H1 (cell line): Measurements from ENCODE around the genes MATN1 and LAPTM5.

- RRBS, result no CpG with 5 or more reads among the region's 7 CpGs
CAGE:
- cytosol, long polyA plus RNA, result no peak
- long polyA plus RNA, result no peak
- nucleus, long polyA plus RNA, result no peak
Measured at GRCh38 chr1:29202755-29203154, 21.1 kb upstream of the SRSF4 start.

DNA sequence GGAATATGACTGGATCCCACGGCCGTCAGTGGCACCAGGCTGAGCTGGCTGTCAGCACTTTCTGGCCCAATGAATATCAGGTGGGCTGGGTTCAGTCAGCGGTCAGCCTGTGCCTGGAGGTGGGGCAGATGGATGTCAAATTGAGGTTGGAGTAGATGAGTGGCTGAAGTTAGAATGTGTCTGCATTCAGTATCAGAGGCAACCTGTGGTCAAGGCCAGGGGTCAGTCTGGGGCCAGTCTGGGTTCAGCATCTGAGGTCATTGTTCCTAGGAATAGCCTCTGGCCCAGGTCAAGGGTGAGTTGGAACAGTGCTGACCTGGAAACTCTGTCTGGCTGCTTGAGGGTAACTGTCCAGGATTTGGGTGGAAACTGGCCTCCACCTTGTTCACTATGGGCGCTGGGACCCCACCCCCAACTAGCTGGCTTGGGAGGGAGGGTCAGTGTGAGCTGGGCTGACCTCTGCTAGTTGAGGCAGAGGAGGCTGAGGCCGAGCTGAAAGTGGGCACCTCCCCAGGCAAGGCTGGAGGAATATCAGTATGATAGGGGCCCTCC lies 22.5 kb downstream of the PTPRU start:
- RRBS, result no CpG with 5 or more reads among the region's 5 CpGs
CAGE:
- cytosol, long polyA plus RNA, result no peak
- long polyA plus RNA, result no peak
- nucleus, long polyA plus RNA, result no peak

DNA sequence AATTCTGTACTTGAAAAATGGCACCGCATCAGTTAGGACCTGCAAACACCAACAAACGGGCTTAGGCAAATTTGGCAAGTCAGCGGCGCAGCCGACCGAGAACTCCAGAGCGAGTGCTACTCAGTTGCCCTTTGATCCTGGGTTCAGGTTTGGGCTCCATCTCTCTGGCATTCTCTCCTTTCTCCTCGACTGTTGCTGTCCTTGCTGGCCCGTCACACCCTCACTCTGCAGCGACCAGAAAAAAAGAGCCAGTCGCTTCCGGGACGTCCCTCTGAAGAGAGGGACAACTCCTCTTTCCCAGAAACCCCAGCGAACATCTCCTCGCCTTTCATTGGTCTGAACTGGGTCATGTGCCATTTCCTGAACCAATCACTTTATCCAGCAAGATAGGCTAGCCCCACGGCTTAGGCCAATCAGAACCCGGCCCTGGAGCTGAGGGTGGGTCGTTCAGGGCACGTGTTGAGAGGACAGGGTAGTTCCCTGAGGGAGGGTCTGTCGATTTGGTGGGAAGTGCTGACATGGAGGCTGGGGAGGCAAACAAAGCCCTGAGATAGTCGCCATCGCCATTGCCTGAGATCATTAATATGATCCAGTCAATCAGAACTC lies 113.6 kb downstream of the PTPRU start:
- RRBS, result no CpG with 5 or more reads among the region's 22 CpGs
CAGE:
- cytosol, long polyA plus RNA, result no peak
- long polyA plus RNA, result no peak
- nucleus, long polyA plus RNA, result no peak

GRCh38 chr1:29550042-29550638 lies 313.8 kb downstream of the PTPRU start:
- RRBS, result no CpG with 5 or more reads among the region's 14 CpGs
CAGE:
- cytosol, long polyA plus RNA, result no peak
- long polyA plus RNA, result no peak
- nucleus, long polyA plus RNA, result no peak

GRCh38 chr1:30009854-30010349 lies 713.5 kb downstream of the MATN1 start:
- RRBS, result no CpG with 5 or more reads among the region's 6 CpGs
CAGE:
- cytosol, long polyA plus RNA, result no peak
- long polyA plus RNA, result no peak
- nucleus, long polyA plus RNA, result no peak

- RRBS, result no CpG with 5 or more reads among the region's 3 CpGs
CAGE:
- cytosol, long polyA plus RNA, result no peak
- long polyA plus RNA, result no peak
- nucleus, long polyA plus RNA, result no peak
Measured at GRCh38 chr1:30013140-30013391, 710.3 kb downstream of the MATN1 start.

GRCh38 chr1:30663510-30664026 lies 59.8 kb downstream of the MATN1 start:
- RRBS, result 69% methylated on average over 4 of the region's 12 CpGs
CAGE:
- cytosol, long polyA plus RNA, result no peak
- long polyA plus RNA, result no peak
- nucleus, long polyA plus RNA, result no peak

DNA sequence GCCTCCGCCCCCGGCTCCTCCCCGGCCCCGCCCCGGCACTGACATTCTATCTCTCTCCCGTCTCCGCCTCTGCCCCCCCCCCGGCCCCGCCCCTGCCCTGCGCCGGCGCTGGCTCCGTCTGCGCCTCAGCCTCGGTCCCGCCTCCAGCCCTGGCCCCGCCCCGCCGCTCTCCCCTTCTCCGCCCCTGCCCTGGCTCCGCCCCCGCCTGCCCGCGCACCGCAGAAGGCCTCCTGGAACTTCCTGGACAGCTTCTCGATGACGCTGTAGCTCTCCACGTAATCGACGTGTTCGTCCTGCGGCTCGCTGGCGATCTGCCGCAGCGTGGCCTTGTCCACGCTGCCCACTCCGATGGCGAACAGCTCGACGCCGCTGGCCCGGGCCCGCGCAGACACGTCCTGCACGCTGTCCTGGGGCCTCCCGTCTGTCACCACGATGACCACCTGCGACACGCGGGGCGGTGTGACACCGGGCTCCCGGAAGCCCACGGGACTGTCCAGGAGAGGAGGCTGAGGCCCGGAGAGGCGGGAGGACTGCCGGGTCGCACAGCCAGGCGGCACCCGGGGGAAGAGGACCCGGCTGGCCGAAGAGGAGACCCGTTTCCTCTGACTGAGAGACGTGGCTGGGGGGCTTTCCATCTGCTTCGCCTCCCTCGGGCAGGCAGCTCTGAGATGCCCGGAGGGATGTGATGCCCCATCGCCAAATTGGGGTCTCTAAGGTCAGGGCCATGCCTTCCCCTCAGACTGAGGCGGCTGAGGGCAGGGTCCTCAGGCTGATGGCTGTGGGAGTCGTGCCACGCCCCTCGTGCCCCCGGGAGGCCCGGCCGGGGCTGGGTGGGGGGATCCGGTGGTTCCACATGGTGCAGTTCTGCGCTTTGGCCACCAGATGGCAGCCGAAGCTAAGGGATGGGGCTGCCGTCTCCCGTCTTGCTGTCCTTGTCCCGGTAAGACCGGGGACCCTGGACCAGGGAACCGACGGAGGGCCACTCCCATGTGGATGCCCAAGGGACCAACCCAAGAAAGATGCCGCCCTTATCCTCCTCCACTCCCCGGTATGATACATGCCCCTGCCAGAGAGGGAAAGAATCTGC lies 4.5 kb downstream of the MATN1 start:
- RRBS, result 3% methylated on average over 26 of the region's 88 CpGs
CAGE:
- cytosol, long polyA plus RNA, result no peak
- long polyA plus RNA, result no peak
- nucleus, long polyA plus RNA, result no peak

DNA sequence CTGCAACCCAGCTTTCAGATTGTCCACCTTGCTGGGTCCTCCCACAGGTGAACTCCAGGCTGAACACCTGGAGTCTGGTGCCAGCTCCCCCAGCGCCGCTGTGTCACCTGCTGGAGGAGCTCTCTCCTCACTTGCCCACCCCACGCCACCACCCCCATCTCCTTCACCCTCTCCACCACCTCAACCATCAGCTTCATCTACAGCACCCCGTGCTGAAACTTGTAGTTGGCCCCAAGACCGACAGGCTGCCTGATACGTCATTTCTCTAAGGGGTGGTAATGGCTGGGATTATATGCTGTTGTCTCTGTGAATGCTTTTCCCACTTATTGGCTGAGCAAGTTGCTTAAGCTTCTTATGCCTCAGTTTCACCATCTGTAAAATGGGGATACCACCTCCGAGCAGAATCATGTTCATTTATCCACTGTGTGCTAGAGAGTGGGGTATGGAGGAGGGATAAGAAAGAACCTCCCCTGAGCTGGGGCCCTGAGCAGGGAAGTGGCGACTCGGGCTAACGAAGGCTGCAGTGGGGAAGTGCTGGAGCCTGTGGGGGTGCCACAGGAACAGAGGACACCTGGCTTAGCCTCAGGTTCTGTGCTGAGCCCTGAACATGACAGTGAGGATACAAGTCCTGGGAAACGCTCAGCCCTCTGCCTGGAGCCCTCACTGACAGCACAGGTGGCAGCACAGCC lies 3.1 kb downstream of the MATN1 start:
- RRBS, result no CpG with 5 or more reads among the region's 11 CpGs
CAGE:
- cytosol, long polyA plus RNA, result no peak
- long polyA plus RNA, result no peak
- nucleus, long polyA plus RNA, result no peak

DNA sequence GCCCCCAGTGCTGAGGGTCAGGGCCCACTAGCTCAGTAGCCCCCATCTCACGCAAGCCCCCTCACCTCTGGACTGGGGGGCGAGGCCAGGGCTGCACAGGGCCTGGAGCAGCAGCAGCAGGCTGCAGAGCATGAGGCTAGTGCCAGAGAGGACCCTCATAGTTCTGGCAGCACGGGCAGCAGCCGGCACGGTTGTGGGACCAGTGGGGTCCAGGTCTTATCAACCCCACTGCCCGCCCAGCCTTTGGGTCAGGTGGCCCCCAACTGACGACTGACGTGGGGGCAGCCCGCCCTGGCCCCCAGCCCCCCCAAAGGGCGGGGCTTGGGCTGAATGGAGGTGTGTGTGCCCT lies at the start of gene MATN1:
Gene MATN1 (minus strand): TSS at position 193 of the 349 bp plus-strand sequence.
- RRBS, result no CpG with 5 or more reads among the region's 10 CpGs
CAGE:
- cytosol, long polyA plus RNA, result no peak
- long polyA plus RNA, result no peak
- nucleus, long polyA plus RNA, result no peak

- RRBS, result no CpG with 5 or more reads among the region's 8 CpGs
CAGE:
- cytosol, long polyA plus RNA, result no peak
- long polyA plus RNA, result no peak
- nucleus, long polyA plus RNA, result no peak
Measured at GRCh38 chr1:30735018-30735701, 11.8 kb upstream of the MATN1 start.

GRCh38 chr1:30747763-30749073 lies 9.4 kb downstream of the LAPTM5 start:
- RRBS, result no CpG with 5 or more reads among the region's 23 CpGs
CAGE:
- cytosol, long polyA plus RNA, result no peak
- long polyA plus RNA, result no peak
- nucleus, long polyA plus RNA, result no peak

DNA sequence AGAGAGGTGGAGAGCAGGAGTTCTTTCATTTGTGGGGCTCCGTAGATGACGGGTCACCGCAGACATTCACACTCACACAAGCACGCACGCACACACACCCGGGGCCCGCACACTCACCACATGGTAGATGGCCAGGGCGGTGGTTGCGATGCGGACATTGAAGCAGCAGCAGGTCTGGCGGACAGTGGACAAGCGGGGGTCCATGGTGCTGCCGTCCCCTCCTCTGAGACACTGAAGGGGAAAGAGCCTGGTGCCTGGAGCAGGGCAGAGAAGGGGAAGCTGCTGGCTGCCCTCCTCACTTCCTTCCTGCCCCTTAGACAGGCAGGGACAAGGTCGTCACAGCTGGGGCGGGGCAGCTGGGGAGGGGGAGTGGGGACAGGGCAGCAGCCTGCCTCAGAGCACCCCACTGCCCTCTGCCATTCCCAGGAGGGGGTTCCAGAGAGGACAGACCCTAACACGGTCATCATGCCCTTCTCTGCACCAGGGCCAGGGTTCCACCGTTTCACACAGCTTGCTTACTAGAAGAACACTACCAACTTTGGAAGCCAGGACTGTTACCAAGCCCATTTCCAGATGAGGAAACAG lies at the start of gene LAPTM5:
Gene LAPTM5 (minus strand): TSS at position 233 of the 585 bp plus-strand sequence.
- RRBS, result no CpG with 5 or more reads among the region's 17 CpGs
CAGE:
- cytosol, long polyA plus RNA, result no peak
- long polyA plus RNA, result no peak
- nucleus, long polyA plus RNA, result no peak

GRCh38 chr1:30763464-30763950 lies 5.9 kb upstream of the LAPTM5 start:
- RRBS, result no CpG with 5 or more reads among the region's 6 CpGs
CAGE:
- cytosol, long polyA plus RNA, result no peak
- long polyA plus RNA, result no peak
- nucleus, long polyA plus RNA, result no peak

DNA sequence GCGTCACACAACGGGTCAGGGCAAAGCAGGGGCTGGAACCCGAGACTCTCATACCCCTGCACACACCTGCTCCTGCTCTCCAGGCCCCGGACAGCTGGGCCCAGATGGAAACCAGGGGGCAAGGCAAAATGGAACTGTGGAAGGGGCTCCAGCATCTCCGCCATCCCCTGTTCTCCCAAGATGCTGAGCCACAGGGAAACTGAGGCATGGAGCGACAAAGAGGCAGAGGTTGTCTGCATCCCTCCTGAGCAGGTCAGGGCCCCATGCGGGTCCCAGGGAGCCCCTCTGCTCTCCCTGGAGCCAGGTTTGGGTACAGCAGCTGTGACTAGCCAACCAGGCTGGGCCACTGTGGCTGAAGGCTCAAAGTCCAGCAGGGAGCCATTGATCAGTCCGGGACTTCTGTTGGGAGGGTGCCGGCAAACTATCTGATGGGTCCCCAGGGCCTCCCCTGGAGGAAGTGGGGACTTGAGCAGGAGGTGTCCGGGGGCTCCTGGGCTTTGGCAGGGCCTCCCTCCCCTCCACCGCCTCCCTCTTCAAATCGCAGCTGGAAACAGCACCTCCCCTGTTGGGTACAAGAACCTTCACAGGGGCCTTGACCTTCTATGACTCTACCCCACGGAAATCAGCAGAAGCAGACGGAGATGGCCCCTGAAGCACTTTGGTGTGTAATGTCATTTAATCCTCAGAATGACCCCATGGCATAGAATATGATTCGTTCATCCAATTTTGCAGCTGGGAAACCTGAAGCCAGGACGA lies 25.4 kb upstream of the LAPTM5 start:
- RRBS, result 73% methylated on average over 2 of the region's 16 CpGs
CAGE:
- cytosol, long polyA plus RNA, result no peak
- long polyA plus RNA, result no peak
- nucleus, long polyA plus RNA, result no peak

DNA sequence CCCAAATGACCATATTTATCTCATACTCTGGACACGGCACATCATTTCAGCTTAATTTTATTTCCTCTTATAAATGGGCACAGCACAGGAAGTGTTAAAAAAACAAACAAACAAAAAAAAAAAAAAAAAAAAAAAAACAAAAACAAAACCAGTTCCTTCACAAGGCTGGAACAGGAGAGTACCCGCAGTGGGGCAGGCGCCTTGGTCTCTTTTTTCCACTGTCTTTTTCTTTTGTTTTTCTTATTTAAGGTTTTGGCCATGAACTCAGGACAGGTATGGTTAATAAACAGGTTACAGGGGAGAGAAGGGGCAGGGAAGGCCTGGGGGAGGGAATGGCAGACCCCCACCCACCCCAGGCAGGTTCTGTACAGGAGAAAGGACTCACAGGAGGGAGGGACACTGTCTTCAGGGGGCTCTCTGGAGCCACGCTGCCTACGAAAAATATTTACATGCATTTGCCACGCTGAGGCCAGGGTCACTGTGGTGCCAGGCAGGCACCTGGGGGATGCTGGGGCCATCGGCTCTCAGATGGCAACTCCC lies 39.1 kb downstream of the SDC3 start:
- RRBS, result no CpG with 5 or more reads among the region's 7 CpGs
CAGE:
- cytosol, long polyA plus RNA, result no peak
- long polyA plus RNA, result no peak
- nucleus, long polyA plus RNA, result no peak

DNA sequence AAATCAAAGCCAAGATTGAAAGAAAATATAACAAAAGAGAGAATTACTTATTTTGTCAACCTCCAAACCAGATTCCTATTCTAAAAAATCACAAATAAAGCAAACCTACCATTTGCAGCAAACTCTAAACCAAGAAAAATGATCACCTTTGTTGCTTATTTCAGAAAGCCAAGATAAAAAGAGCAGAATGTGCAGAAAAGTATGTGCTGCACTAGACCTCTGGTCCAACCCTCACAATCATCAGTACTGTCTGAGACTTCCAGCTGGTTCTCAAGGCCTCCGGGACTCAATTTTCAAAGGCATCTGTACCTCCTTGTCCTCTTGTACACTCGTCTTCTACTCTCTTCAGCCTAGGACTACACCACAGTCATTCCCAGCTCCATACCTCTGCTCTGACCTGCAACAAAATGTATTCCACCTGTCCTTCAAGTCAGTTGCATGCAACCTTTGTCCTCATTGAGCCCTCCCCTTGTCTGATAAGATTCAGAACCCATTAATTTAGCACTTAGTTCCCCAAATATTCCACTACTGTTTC lies 77.1 kb downstream of the PUM1 start:
- RRBS, result no CpG with 5 or more reads among the region's 2 CpGs
CAGE:
- cytosol, long polyA plus RNA, result no peak
- long polyA plus RNA, result no peak
- nucleus, long polyA plus RNA, result no peak

- RRBS, result no CpG with 5 or more reads among the region's 14 CpGs
CAGE:
- cytosol, long polyA plus RNA, result no peak
- long polyA plus RNA, result no peak
- nucleus, long polyA plus RNA, result no peak
Measured at GRCh38 chr1:31059085-31059972, 6.2 kb downstream of the PUM1 start.

GRCh38 chr1:31063529-31064003 lies 2.0 kb downstream of the PUM1 start:
- RRBS, result no CpG with 5 or more reads among the region's 6 CpGs
CAGE:
- cytosol, long polyA plus RNA, result no peak
- long polyA plus RNA, result no peak
- nucleus, long polyA plus RNA, result no peak

- RRBS, result 37% methylated on average over 5 of the region's 28 CpGs
CAGE:
- cytosol, long polyA plus RNA, result no peak
- long polyA plus RNA, result no peak
- nucleus, long polyA plus RNA, result no peak
Measured at GRCh38 chr1:31181329-31181771, 58.3 kb downstream of the NKAIN1 start.